Measurements from ENCODE around the gene EEF1B2.

GRCh38 chr2:204145166-204145552 lies 208.6 kb downstream of the ICOS start:
- PRO-cap, result no peak

DNA sequence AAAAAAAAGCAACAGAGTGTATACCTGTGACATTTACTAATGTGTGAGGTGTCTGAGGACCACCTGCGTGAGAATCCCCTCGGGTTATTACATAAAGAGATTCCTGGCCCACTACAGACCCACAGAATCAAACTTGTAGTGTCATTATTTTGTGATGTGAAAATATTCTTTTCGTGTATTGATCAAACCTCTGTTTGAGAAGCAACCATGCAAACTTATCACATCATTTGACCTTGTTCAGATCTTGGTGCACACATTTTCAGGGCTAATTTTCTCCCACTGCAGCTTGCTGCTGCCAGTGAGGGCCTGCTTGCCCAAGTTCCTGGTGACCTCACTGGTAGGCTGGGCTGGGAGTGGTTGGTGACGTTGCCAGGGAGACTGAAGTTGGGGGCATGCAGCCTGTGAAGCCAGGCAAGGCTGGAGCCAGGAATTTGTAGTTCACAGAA lies 38.4 kb downstream of the PARD3B start:
- PRO-cap, result no peak

DNA sequence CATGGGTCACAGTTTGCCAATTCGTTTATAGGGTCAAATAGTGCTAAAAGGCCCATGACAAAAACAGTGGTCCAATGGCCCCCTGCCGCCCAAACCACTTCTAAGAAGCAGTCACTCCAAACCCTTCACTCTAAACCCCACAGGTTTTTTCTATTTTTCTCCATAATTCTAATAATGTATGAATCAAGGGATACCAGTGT lies 125.0 kb downstream of the PARD3B start:
- PRO-cap, result no peak

GRCh38 chr2:204753789-204754220 lies 208.5 kb downstream of the PARD3B start:
- PRO-cap, result no peak

- PRO-cap, result no peak
Observed at GRCh38 chr2:204905319-204905814, 360.1 kb downstream of the PARD3B start.

- PRO-cap, result no peak
Observed at GRCh38 chr2:205688284-205688664, 6.0 kb downstream of the NRP2 start.

- PRO-cap, result no peak
Observed at GRCh38 chr2:205715063-205715511, 32.8 kb downstream of the NRP2 start.

DNA sequence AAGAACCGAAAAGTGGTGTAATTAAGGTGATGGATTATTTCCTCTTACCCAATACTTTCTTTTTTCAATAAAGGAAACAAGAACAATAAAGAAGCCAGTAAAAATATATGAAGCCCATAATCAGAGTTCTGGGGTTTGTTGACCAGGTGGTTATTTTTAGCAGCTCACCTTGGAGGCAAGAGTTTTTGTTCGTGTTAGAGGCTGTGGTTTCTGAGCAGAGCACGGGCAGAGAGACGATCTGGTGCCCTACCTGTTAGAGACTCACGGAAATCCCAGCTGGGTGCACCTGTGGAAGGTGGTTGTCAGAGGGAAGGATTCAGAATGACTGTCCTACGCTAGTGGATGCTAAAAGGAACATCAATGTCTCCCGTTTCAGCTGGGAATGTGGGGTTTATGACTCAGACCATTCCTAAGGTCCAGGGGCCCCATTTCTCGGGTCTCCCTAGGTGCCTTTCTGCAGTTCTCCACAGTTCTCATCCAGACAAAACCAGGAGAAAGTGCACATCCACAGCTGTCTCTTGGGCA lies 87.6 kb downstream of the NRP2 start:
- PRO-cap, result no peak

- PRO-cap, result no peak
Observed at GRCh38 chr2:205902436-205903021, 183.4 kb downstream of the INO80D start.

GRCh38 chr2:206022796-206023037 lies 63.3 kb downstream of the INO80D start:
- PRO-cap, result no peak

GRCh38 chr2:206071424-206072296 lies 14.3 kb downstream of the INO80D start:
- PRO-cap, result no peak

GRCh38 chr2:206146915-206147142 lies 12.4 kb downstream of the NDUFS1 start:
- PRO-cap, result no peak

DNA sequence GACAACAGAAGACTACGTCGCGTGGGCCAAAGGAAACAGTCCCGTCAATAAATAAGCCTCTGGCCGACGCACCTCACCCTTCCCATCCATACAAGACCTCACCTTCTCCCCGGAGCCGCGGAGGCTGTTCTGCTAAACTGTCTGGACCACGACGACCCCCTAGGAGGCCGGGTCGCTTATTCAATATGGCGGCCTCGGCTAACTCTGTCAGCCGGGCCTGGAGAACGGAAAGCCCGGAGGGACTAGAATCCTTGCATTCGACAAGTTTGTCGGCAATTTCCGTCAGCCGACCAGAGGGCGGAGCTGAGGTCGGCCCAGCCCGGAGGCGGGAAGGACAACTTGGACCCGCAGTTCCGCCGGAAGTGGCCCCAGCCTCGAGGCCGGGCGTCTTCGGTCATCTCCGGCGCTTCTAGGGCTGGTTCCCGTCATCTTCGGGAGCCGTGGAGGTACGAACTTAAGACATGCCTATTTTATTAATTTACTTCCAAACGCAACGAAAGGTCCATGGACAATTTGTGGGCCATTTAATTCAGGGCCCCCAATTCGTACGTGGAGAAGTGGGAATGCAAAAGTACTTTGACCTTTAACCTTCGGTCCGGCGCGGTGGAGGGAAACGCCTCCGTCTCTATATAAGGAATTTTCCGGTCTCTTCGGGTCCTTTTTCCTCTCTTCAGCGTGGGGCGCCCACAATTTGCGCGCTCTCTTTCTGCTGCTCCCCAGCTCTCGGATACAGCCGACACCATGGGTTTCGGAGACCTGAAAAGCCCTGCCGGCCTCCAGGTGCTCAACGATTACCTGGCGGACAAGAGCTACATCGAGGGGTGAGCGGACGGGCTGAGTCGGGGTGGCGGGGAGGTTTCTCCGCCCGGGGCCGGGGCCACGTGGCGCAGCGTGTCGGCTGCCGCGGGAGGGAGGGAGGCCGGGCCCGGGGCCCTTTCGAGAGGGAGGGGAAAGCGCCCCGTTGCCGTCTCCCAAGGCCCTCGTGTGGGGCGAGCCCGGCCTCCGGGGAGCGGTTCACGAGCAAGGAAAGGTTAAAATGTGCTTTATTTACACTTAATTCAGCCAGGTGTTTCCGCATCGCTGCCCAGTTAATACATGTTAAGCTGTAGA lies at the start of gene EEF1B2:
Gene EEF1B2 (plus strand): TSS at position 657 of the 1,110 bp plus-strand sequence.
- PRO-cap, result bidirectional peak, plus-strand start at position 397 of the sequence, minus-strand start at position 206 of the sequence; unidirectional peak, plus-strand start at position 689 of the sequence

DNA sequence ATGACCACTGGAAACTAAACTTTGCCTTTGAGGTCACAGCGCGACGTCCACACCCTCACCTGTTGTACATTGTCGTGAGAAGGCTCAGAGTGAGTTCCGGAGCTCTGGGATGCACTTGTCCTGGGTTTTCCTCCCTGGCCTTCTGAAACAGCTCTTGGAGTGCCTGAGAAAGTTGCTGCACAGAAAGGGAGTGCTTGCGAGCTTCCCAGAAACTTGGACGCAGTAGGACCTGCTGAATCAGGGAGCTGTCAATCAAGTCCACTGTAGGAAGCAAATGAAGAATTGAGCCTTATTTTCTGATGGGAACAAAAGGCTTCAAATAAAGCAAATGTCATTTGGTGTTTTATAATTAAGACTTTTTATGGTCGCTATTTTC lies 11.0 kb downstream of the DYTN start:
- PRO-cap, result no peak

DNA sequence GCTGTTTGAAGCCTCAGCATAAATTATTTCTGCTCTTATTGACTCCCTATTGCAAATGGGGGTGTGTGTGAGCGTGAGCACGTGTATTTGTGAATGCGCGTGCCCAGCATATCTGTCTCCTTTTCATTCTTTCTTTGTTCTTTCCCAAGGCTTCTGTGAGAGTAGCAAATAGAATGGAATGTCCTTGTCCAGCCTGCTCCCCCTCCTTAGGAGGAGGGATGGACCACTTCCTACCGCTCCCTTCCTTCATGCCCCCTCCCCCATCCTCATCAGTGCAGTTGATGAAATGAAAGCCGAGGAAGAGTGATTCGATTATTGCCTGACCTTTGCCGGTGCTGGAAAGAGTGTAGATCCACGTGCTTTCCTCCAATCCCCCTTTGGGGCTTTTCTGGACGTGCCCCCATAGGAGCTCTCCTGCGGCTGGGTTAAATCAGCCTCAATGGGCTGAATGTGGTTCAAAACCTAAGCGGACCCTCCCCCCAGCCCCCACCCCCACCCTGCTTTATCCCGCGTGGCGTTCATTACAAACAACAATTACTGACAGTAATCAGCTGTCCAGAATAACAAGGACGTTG lies 102.0 kb downstream of the CPO start:
- PRO-cap, result no peak

DNA sequence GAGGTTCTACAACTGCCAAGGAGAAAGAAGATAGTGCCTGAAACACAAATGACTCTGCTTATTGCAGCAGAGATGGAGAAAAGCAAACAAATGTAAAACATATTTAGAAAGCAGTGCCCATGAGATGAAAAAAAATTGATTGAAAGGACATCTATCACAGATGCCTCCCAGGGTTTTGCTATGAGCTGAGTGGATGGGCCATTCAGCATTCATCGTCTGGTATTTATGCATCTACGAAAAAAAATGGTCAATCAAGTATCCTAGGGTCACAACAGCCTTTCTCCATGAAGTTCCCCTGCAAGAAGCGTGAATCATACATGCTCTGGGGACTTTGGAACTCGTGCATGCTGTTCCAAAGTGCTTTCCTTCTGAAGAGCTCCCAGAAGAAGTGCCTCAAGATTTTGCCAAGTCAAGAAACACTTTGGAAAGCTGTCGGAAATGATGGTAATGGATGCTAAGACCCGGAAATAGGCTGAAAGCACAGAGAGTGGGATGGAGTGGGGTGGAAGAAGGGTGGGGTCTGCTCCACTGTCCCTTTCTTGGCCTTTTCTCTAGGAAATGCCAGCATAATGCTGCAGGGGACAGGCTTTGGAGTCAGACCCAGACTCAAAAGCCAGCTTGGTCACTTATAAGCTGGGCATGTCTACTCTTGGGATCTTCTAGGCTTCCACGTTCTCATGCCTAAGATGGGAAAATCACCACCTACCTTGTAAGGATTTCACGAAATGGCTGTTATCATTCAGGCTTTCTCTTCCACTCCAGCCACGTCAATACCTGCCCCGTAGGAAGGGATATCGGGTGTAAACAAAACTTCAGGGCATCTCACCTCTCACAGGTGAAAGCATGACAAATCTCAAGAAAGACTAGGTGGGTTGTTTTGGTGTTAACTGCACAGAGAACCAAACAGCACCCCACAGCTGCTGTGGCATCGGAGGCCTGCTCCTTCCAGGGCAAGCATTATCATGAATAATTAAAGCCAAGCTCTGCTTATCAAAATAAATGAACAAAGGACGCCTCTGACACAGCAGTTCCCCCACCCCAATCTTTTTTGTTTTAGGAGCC lies 59.1 kb downstream of the KLF7 start:
- PRO-cap, result no peak

DNA sequence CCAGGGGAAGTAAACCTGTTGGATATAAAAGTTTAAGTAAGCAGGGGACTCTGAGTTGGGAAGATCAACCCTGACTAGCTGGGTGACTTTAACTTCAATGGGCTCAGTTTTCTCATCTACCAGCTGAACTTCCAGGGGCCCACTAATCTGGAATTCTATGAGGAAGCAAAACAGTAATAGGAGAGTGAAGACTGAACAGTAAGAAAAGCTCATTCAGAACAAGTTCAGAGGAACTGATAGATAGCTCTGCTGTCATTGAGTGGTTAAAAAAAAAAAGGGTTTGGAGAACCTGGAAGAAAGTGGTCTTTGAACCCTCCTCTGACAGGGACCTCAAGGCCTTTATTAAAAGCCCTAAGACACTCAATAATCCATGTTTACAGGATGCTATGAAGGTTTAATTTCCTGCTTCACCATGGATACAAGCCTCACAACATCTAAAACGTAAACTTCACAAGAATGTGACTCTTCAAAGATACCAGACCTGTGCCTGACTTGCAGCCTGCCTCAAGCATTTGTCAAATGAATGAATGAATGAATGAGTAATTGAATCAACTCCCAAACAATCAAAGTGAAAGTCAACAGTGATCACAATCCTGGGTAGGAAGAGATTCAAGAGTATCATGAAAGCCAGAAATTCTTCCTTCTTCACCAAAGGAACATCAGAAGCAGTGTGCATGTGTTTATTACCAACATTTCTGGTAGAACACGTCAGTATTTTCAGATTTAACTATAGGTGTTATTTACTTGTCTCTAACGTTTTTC lies 30.5 kb downstream of the KLF7 start:
- PRO-cap, result no peak

DNA sequence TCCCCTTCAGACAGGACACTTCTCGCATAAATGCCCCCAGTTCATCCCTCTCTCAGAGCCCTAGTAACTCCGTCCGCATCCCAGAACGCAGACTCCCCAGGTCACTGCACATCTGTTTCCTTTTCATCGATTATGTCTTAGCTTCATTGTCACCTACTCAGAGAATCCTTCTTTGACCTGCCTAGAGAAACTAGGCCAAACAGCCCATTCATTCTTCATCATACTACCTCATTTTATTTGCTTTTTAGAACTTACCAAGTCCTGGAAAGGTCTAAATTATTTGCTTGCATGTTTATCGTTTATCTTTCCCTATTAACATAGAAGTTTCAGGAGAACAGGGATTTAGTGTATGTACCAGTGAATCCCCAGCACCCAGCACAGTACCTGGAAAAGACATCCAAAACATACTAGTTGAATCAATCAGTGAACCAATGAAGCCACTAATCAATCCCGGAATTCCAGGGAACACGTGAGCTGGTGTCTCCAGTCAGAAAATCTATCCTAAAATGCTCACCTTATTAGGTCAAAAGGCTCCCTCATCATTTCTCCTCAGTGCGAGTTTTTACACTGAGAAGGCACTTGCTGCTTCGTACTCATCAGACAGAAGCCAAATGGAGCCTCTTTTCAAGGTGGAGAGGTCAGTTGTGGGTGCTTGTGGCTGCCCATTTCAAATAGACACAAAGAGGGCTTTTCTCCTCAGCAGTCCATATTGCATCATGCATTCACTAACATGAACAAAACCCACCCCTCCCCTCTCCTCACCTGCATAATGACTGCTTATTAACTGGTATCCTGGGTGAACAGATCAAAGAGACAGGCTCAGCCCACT lies 29.2 kb downstream of the KLF7 start:
- PRO-cap, result no peak

- PRO-cap, result no peak
Observed at GRCh38 chr2:207155979-207156378, 9.8 kb downstream of the KLF7 start.

DNA sequence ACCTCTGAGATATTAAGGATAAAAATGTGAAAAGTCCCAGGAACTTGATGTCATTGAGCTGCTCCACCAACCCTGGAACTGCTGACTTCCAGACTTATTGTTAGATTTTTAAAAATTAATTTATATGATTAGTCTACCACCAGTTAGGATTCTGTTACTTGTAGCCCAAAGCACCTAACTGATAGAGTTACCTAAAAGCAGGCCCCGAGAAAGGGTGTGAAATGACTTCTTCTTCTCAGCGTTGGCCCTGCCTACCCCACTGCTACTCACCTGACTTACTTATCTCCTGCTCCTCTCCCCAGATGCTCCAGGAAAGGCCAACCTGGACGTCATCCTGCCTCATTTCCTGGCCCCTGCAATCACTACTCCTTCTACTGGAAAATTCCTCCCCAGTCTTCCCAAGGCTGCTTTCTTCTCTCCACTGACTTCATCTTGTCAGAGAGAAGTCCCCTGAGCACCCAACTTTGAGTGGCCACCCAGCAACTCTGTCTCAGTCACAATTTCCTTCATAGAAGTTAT lies 63.3 kb upstream of the KLF7 start:
- PRO-cap, result no peak